Progenitor cell of endocrine pancreas (in vitro differentiated cells): ENCODE measurements around a stretch of chr6.

GRCh38 chr6:6890360-6891000, 217.3 kb upstream of the RREB1 start:
- PRO-cap: no peak

DNA sequence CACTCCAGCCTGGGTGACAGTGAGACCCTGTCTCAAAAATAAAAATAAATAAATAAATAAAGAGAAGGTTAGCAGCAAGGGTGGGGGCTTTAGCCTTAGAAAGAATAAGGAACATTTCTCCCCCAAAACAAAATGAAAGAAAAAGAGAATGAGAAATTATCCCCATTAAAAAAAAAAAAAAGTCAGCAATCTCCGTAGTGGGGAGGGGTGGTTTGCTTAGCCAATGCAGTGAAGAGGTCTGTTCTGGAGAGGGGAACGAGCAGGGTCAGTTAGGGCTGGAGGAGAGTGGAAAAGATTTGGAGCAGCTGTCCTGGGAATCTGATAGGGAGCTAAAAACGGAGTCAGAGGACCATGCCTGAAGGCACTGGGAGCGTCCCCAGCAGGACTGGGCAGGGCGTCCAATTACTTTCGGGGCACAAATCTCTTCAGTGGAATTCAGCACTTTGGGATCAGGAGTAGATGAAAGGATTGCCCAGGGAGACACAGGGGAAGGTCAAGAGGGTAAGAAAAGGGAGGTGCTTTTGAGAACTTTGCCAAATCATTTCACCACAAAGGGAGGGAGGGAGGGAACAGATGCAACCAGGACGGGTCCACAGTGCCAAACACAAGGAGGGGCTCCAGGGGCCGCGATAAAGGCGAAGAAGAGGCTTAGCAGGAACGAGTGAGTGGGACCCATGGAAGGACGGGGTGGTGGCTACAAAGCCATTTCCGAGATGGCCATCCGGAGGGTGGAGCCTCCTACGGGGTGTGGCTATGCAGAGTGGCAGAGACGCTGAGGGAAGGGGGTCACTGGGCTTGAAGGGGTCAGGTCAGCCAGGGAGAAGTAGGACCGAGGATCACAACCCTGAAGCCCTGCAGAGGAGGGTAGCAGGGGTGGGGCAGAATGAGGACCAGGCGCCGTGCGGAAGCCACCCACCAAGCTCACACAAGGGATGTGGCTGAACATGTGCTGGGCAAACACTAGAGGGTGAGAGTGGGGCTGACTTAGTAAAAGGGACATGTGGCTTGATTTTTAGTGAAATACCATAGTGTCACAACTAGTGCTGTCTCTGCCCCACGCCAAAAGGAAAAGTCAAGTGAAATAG, 180.1 kb upstream of the RREB1 start:
- PRO-cap: no peak

DNA sequence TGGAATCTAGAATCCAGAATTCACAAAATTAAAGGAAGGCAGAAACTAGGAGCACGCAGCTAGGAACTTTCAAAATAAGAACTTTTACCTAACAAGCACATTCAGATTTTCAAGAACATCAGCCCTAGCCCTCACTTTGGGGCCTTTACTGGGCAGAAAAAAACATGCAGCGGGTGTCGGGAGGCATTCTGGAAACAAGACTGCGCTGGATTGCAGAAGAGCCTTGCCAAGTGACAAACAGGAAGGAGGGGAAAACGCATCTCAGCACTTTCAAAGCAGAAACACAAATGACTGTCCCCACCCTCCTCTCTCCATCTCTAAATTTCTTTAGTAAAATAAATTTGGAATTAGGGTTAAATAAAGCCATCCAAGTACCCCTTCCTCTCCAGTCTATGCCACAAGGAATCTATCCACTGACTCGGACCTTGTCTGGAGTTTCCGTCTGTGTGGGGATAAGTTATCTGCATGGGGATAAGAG, 74.5 kb upstream of the RREB1 start:
- PRO-cap: no peak

GRCh38 chr6:7086501-7086842, 21.3 kb upstream of the RREB1 start:
- PRO-cap: no peak

DNA sequence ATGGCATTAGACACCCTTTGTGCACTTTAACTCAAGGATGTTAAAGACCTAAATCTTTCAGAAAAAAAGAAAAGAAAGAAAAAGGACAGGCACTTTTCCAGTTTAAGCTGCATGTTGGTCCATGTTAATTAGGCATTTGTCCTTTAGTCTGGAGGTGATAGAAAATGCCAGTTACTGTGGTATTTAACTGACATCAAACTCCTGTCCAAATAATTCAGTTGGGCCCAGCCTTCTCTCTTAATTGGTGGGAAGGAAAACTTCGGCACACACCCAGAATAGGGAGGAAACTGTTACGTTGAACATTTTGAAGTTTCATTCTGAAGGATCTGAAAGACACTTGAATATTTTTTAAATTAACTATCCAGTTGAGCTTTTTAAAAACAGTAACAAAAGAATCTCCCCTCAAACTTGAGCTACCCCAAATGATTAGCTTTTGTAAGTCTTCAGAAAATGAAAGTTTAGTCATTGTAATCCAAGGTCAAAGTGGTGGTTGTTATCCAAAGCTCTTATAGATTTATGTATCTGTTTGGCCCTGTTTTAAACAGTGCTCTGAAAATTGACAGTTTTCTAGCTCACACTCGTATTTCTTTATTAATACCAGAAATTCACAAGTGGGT, 30.4 kb downstream of the RREB1 start:
- PRO-cap: no peak

DNA sequence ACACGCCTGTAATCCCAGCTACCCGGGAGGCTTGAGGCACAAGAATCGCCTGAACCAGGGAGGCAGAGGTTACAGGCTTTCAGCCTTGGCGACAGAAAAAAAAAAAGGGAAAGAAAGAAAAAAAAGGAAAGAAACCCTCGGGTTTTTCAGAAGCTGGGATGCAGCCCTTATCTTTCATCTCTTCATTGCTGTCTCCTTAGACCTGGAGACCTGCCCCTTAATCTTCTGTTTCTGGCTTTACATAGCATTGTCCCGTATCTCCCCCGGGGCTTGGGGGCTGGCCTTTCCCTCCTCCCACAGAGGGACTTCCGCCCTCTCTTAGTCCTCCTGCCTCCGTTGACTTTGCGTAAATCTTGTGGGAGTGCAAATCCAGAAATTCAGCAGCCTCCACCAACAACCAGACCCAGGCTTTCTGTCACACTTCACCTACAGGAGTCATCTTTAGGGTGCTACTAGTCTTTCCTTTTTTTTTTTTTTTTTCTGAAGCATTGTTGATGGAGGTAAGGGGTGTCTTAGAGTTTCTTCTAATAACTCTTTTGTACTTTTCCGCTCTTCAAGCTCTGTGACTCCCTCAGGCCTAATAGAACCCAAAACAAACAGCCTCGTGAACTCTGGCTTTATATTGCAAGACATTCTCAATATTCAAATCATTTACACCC, 66.1 kb downstream of the RREB1 start:
- PRO-cap: no peak

DNA sequence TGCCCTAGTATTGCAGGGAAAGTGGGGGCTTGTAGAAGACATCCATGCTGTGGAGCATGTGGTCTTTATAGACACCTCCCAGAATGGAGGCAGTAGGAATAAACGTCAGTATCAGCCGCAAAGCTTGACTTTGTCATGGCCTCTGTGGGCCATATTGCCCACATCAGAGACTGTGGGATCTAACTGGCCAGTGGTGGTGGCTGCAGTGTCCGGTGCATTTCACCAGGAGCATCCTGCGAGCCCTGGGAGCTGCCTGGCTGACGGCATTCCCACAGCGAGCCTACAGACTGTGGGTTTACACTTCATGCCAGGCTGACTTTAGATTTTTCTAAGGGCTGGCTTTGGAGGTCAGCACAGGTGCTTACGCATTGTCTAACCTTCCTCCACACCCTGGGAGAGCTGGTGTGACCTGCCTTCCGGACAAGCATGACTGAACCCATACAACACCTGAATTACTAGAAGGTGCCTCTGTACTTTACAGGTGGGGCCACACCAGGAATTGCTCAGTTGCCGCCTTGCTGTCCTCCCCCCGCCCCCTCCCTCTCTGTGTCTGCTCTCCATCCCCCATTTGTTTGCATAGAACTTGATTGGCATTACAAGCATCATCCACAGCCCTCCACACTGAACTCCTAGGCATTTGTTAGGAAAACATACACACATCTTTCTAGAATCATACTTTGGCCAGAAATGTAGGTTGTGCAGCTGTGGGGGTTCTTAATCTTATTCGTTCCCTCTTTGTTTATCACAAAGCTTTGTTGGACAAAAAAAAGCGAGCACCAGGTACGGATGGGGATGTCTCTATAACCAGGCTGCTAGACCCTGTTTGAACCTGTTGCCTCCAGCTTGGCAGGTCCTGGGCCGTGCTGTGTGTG, 96.3 kb downstream of the RREB1 start:
- PRO-cap: no peak

GRCh38 chr6:7389149-7389590, 372 bp downstream of the CAGE1 start:
- PRO-cap: bidirectional peak, plus-strand start at chr6:7389475, minus-strand start at chr6:7389402

DNA sequence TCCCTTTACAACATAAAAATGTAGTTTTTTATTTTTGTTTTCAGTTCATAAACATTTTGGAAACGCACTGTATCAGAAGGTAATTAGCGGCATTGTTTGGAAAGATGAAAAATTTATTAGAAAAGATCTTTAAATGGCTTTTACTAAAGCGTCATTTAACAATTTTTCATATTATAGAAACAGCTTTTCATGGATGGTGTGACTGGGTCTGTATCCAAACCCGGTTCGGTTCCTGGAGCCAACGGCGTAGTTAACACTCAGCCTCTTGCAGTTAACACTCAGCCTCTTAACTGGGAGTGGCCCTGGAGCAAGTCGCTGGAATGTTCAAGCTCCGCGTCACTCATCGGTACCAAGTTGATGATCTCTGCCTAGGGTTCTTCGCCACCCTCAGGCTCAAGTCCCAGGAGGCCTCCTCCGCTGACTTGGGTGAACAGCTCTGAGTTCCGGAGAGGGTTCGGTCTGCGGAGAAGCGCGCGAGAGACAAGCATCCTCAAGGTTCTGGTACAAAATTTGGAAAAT, 1.1 kb upstream of the DSP start:
- PRO-cap: unidirectional peak, plus-strand start at position 339 of the sequence; unidirectional peak, plus-strand start at position 403 of the sequence

DNA sequence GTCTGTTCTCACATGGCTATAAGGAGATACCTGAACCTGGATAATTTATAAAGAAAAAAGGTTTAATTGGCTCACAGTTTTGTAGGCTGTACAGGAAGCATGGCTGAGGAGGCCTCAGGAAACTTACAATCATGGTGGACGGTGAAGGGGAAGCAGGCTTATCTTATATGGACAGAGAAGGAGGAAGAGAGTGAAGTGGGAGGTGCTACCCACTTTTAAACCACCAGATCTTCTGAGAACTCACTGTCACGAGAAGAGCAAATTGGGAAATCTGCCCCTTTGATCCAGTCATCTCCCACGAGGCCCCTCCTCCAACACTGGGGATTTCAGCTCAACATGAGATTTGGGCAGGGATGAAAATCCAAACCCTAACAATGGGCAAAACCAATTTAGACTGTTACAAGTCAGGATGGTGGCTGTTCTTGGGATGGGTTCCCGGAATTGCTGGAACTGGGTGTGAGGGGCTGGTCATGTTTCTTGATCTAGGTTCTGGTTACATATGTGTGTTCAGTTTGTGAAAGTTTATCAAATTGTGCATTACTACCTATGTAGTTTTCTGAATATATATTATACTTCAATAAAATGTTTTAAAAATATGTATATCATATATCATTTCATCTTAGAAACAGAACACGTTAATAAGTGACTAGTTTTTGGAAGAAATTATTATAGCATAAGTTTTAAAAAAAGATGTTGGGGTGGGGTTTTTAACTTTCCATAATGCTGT, 24.3 kb upstream of the BMP6 start:
- PRO-cap: no peak

DNA sequence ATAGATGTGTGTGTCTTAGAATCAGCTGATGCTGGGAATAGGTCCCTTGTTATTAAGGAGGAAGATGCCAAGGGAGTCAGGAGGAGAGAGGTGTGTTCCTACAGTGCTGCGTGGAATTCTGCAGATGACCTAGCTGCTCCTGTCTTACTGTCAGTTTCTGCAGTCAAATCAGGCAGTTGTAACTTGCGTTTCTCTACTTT, 10.2 kb upstream of the EEF1E1 start:
- PRO-cap: no peak

DNA sequence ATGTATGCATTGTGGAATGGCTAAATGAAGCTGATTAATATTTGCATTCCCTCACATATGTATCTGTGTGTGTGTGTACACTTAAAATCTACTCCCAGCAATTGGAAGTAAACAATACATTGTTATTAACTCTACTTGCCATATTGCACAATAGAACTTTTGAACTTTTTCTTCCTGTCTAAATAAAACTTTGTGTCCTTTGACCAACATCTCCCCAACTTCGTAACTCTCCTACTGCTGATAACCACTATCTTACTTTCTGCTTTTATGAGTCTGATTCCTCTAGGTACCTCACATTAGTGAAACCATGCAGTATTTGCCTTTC, 220.7 kb upstream of the SLC35B3 start:
- PRO-cap: no peak

DNA sequence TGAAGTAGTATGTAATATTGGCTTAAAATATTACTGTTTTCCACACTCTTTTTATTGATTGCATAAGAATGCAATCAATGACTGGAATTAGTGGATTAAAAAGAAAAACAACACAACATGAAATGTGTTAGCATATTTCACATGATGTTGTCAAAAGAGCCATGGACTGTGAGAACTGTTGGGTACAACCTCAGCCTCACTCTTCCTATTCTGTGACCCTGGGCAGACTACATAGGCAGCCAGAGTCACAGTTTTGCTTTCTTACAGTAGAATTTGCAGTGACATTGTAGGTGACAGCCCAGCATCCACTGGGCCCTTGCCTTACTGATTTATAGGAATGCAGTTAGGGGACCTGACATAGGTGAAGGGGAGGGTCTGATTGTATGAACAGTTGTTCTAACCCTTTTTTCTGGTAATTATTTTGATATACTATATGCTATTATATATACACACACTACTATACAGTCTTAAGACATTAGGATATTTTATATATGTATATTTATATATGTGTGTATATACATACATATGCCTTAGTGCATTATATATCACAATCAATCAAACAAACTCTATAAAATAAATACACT, 471.4 kb upstream of the SLC35B3 start:
- PRO-cap: no peak

DNA sequence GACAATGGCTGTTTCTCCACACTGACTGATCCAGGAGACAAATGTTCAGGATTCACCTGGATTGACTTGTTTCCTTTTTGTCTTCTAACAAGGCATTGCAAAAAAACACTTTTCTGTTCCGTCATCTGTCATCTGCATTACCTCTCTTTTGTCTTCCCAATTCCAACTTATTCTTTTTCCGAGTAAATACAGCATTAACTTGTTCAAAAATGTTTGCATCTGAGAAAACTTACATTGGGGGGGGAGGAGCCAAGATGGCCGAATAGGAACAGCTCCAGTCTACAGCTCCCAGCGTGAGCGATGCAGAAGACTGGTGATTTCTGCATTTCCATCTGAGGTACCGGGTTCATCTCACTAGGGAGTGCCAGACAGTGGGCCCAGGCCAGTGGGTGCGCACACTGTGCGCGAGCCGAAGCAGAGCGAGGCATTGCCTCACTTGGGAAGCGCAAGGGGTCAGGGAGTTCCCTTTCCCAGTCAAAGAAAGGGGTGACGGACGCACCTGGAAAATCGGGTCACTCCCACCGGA, 604.3 kb downstream of the TFAP2A start:
- PRO-cap: unidirectional peak, plus-strand start at position 234 of the sequence

DNA sequence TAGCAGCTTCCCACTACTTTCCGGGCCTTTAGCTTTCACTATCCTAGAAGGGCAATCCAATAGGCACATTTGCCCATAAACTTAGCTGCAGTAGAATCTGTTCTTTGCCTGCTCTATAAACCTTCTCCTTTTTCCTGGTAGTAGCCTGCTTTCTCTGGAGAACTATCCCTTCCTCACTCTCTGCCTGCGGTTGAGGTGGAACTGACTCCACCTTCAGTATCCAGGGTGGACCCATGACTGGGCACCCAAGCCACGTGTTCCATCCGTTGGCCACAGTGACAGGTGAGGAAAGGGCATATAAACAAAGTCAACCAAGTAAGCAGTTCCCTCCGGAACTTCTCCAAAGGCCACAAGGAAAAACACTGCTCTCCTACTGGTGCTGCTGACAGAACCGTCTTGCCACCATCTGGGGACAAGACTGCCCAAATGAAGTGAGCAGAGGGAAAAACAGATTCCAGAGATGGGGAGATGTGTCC, 218.8 kb downstream of the TFAP2A start:
- PRO-cap: no peak

- PRO-cap: no peak
Observed at GRCh38 chr6:10313970-10314702, 100.7 kb downstream of the TFAP2A start.

DNA sequence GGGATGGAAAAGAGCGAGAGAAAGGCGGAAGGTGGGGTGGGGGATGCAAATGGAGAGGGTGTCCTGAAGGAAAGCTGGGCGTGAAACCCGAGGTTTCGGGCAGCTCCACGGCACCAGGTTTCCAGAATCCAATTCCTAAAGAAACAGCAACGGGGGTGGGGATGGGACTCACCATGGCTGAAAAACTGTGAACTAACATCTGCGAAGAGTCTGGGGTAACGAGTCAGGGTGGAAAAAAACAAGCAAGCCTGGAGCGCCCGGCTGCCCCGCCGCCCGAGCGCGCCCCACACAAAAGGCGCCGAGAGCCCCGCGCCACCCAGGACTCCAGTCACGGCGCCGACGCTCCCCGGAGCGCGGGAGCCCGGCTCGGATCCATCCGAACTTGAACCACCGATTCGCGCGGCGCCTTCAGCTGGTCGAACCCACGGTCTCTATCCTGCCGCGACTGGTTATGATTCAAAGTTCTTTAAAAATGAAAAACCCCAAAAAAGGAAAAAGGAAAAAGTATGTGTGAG, 3.4 kb downstream of the TFAP2A start:
- PRO-cap: no peak

DNA sequence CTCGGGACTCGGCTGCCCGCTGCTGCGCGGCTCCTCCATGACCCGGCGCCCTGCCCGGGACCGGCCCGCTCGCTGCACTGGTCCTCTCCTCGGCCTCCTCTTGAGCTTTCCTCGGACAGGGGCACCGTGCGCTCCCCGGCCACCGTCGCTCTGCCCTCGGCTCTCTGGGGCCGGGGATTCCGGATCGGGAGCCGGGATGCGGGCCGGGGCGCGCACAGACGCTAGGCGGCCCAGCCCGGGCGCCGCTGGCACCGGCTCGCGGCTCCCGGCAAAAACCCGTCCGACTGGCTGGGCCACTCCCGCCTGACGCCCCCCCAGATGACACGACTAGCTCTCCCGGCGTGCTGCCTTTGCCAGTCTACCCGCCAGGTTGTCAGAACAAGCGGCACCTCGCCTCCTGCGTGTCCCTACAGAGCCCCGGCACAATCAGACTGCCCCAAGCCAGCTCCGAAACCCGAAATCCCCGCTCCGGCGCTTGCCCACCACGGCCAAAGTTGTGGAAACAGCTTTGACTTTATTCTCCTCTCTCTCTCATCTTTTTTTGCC, 2.1 kb downstream of the TFAP2A start:
- PRO-cap: bidirectional peak, plus-strand start at position 353 of the sequence, minus-strand start at position 152 of the sequence

GRCh38 chr6:10413665-10414525, 979 bp downstream of the TFAP2A start:
- PRO-cap: no peak

DNA sequence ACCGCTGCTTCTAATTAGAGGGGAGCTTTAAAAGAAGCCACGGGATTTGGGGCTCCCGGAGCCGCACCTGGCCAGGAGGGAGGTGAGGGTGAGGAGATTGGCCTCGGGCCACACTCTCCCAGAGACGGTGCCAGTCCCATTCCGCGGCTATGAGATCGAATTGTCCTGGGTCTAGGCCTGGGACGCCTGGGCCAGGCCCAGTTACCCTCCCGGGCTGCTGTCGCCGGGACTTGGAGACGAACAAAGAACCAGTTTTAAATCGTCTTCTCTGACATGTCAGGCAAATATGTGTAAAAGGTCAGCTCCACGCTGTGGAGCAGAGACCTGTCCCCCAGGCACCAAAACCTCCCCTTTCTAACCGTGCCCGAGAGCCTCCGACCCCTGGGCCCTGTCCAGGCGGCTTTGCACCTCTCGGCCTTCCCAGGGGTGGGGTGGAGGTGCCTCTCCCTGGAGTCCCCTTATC, 5.6 kb upstream of the TFAP2A start:
- PRO-cap: no peak